BJ (cell line): ENCODE measurements around a stretch of chr1.

DNA sequence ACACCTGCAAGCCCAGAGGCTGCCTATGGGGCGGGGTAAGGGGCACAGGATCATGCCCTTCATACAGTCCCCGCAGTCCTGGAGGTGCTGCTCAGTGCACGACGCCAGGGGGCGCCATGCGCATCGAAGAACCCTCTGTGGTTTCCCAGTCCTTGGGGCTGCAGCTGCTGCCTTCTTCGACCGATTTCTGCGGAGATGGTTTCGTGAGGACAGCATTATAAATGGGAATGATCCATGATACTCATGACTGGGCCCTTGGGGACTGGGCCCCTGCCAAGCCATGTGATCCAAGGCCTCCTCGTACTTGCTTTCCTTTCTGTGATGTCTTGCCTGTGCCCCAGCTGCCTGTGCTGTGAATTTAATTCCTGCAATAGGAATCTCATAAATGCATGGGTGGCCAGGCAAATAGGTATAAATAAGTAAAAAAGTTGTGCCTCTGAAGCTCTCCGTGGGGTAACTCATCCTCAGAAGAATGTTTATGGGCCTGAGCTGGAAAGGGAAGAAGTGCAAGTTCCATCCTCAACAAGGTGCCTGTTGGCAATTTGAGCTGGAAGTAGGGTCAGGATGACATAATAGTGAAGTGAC, 37.0 kb upstream of the ARHGEF10L start:
- CAGE, long polyA plus RNA: no peak
- RRBS: no CpG with 5 or more reads among the region's 13 CpGs

GRCh38 chr1:17516563-17517269, 22.8 kb upstream of the ARHGEF10L start:
- CAGE, long polyA plus RNA: no peak
- RRBS: no CpG with 5 or more reads among the region's 9 CpGs

DNA sequence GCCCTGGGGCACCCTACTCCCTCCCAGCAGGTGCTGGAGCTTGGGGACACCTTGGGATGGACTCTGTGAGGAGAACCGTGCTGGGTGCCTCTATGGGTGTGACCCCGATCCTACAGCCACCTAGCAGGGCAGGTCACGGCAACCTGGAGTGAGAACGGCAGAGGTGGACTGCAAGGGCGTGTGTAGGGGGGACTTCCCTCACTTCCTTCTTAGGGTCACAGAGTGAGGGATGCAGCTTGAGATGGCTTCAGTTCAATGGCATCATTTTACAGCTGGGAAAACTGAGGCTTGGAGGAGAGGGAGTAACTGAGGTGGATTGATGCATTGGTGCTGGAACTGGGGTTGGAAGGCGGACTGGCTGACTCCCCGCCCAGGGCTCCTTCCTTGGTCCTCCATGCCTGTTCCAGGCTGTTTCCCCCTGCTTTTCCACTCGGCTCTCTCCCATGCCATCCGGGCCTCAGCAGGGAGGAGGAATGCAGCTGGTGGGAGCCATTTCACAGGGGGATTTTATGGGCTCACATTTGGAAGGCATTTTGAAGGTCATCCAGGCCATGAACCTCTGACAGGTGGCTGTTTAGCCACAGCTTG, 18.8 kb upstream of the ARHGEF10L start:
- CAGE, long polyA plus RNA: no peak
- RRBS: no CpG with 5 or more reads among the region's 9 CpGs

DNA sequence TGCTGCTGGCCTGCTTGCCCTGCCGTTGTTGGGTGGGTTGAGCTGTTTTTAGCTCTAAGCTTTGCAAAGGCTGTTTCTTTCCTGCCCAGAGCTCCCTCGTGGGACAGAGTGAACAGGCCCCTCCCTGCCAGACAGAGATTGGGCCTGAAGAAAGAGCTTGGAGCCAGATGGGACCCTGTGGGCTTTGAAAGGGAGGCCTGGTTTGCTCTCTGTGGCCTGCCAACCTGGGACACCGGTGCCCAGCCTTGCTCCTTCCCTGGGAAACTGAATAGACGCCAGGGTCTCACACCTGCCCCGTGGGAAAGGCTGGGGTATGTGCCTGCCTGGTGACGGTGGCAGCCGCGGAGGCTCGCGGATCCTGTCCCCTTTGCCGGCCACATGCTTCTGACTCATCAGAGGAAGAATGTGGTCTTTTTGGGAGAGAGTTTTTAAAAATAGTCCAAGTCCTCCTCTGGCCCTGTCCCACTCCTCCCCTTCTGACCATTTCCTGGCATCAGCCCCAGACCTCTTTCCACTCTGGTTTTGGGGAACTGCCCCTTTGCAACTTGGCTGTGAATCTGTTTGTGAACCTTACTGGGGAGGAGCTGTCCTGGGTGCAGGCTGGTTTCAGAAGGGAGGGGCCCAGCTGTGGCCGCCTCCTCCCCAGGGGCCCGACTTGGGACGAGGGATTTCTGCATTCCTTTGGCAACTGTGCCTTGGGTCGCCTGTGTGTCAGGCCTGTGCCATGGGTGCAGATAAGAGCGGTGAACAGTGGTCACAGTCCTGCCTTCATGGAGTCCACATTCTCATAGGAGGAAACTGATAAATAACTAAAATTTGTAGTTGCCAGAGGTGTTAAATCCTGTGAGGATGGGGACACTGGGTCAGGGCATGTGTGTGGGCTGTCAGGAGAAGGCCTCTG, 30.2 kb downstream of the ARHGEF10L start:
- CAGE, long polyA plus RNA: no peak
- RRBS: no CpG with 5 or more reads among the region's 16 CpGs

- CAGE, long polyA plus RNA: no peak
- RRBS: no CpG with 5 or more reads among the region's 3 CpGs
These were observed 43.6 kb downstream of the ARHGEF10L start for GRCh38 chr1:17583238-17583440.

GRCh38 chr1:17891104-17891671, 136.1 kb downstream of the ACTL8 start:
- CAGE, long polyA plus RNA: no peak
- RRBS: no CpG with 5 or more reads among the region's 9 CpGs

GRCh38 chr1:18108790-18109411, 1.3 kb downstream of the IGSF21 start:
- CAGE, long polyA plus RNA: no peak
- RRBS: 3% methylated on average over 9 of the region's 38 CpGs

- CAGE, long polyA plus RNA: no peak
- RRBS: 2% methylated on average over 30 of the region's 73 CpGs
These were observed 2.4 kb downstream of the IGSF21 start for GRCh38 chr1:18109608-18110849.

DNA sequence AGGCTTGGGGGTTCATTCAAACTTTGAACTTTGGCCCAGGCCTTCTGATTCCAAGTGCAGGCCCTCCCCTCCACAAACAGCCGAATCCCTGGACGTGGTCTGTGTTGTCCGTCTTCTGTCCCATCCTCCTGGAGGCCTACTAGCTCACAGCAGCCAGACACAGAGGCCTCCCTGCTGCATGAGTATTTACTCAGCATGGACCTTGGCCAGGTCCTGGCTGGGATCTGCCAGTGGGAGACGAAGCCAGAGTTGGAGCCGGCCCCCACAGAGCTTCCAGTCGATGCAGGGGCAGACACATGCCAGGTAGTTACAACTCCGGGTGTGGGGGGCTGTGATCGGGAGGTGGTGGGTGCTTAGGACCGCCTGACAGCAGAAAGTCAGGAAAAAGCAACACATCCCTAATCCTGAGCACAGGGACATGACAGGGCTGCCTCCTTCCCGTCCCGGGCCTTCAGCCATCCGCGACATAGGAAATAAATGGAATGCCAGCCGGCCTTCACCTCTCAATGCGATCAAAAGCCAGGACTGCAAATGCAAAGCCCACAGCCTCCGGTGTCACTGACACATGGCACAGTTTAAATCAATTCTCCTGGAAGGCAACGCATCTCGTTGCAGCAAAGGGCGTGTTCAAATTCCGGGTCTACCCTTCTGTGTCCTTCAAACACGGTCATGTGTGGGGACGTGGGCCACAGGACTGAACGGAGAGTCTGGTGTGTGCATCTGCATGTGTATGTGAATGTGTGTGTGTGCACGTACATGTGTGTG, 7.3 kb downstream of the IFFO2 start:
- CAGE, long polyA plus RNA: no peak
- RRBS: 19% methylated on average over 9 of the region's 24 CpGs

DNA sequence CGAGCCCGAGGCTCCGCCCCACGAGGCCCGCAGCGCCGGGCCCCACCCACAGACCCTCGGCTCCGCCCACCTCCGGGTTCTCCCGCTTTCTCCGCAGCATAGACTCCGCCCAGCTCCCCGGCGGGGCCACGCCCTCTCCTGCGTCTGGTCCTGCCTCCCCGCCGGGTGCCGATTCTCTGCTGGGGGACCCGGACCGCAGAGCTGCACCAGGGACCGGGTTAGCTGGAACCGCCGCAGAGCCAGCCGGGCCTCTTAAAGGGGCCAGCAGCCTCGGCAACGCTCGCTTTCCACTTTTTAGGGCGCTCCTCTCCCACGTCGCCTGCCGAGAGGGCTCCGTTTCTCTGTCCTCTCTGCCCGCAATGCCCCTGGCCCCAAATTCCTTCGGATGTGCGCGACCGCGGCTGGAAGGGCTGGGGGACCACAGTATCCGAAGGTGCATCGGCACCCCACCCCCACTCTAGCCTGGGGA, 325 bp upstream of the IFFO2 start:
- CAGE, long polyA plus RNA: no peak
- RRBS: 1% methylated on average over 13 of the region's 42 CpGs

- CAGE, long polyA plus RNA: no peak
- RRBS: no CpG with 5 or more reads among the region's 11 CpGs
These were observed 98.6 kb upstream of the IFFO2 start for GRCh38 chr1:19055054-19055466.

GRCh38 chr1:19076671-19077448, 120.4 kb upstream of the IFFO2 start:
- CAGE, long polyA plus RNA: no peak
- RRBS: 95% methylated on average over 4 of the region's 24 CpGs

GRCh38 chr1:19092509-19093244, 117.4 kb downstream of the UBR4 start:
- CAGE, long polyA plus RNA: no peak
- RRBS: no CpG with 5 or more reads among the region's 9 CpGs

DNA sequence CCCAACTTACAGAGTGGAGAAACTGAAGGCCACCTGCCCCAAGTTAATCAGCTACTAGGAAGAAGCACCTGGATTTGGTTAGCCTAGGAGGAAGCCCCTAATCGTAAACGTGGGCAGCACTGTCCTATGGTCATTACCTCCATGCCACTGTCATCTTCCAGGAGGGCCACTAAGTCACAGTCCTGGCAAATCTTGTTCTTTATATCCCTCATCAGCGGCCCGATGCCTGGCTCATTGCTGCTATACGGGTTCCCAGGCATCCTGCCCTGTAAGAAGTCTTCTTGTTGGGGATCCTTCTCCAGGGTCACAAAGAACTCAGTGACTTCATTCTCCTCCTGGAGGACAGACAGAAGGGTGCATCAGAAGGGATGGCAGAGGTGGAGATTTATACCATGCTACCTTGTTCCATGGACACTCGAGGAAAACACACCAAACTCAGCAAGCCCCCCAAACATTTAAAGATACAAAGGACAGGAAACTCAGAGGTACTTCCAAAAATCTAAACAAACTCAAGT, 109.8 kb downstream of the UBR4 start:
- CAGE, long polyA plus RNA: no peak
- RRBS: no CpG with 5 or more reads among the region's 6 CpGs

DNA sequence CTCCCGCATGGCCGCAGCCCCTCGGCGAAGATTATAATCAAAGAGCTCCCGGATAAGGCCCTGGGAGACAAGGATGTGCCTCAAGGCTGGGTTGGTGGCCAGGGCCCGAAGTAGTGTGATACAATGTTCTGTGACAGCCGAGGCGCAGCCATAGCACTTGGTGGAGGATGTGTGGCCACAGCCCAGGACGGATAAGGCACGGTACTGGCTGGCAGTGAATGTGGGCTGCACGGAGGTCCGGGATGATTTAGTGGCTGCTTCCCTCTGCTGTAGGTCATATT, 97.6 kb downstream of the UBR4 start:
- CAGE, long polyA plus RNA: no peak
- RRBS: no CpG with 5 or more reads among the region's 12 CpGs

DNA sequence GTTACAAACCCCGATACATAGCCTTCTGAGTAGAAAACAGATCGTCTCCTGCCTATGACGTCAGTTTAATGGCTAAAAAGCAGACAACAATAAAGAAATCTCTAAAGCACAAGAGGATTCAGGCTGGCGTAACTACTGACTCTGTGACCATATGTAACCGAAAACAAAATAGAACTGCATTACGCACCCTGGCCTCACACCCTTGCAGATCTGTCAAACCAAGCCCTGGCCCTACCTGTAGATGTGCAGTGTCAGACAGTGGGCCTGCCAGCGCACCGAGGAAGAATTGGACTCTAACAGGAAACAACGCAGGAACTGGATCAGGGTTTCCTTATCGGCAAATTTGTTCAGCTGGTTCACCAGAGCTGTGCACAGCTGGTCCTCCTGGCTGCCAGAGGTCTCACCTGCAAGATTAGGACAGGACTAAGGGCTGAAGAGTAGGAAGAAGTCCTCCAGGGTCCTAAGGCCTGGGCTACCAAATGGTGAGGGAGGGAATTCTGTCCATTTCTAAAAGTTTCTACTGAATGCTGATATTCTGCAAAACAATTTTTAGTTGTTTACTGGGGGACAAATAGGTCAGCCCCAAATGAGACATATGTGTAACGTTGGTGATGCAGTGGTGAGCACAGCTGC, 90.0 kb downstream of the UBR4 start:
- CAGE, long polyA plus RNA: no peak
- RRBS: no CpG with 5 or more reads among the region's 11 CpGs

- CAGE, long polyA plus RNA: no peak
- RRBS: no CpG with 5 or more reads among the region's 6 CpGs
These were observed 45.4 kb downstream of the UBR4 start for GRCh38 chr1:19164788-19165029.

DNA sequence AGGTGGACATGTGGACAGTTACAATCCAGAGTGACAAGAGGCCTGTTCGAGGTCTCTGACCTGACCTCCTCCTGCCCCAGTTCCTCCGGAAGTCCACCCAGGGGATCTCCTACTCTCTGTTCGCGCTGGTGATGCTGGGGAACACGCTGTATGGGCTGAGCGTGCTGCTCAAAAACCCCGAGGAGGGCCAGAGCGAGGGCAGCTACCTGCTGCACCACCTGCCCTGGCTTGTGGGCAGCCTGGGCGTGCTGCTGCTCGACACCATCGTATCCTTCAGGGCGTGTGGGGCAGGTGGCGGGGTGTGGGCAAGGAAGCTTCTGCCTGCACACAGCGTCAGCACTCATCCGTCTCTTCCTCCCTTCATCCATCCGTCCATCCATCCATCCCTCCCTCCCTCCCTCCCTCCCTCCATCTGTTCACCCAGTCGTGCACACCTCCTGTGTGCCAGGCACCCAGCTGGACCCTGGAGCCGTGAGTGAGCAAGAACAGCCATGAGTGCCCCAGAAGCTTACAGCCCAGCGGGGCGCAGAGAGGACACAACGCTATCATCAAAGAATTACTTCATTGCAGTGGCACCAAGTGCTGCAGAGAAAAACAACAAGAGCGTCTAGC, 15.1 kb downstream of the SLC66A1 start:
- CAGE, long polyA plus RNA: no peak
- RRBS: no CpG with 5 or more reads among the region's 22 CpGs

DNA sequence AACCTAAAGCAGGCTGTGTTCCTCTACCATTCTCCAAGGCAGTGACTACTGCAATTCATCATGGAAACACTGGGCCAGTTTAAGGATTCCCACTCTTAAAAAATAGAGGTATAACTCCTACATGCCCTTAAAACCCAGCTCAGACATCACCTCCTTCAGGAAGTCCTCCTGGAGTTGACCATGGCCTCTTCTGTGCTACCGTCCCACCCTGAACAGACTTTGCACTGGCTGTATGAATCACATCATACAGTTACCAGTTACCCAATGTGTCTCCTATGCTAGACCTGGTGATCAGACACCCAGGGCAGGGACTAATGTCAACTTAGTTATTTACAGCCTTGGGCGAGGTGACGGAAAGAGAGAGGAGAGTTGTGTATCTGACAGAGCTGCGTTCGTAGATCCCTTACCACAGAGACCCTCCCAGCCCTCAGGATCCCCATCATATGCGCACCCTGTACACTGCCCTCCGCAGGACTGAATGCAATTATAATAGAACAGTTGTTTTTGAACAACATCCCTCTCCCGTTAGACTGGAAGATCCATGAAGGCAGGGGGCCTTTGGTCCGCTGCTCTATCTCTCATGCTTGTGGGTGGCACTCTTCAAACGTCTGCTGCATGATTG, 72.7 kb downstream of the SLC66A1 start:
- CAGE, long polyA plus RNA: no peak
- RRBS: no CpG with 5 or more reads among the region's 10 CpGs

DNA sequence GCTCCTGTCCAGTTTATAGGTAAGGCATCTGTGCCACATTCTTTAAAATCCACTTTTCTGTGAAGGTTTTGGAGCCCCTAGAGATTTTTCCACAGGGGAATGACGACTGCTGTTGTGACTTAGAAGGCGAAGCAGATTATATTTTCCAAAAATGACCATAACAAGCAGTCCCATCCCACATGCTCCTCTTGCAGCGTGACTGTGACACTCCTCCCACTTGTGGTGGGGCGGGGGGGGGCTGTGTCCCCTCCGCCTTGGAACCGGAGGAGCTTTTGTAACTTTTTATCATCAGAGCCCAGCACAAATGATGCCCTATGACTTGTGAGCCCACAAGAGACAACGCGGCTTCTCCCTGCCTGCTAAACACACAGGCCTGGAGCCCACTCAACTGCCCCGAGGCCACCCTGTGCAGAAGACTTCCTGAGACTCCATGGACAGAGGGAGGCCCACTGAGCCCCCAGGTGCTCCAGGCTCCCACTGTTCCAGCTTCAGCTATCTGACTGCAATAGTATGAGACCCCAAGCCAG, 59.1 kb downstream of the CAPZB start:
- CAGE, long polyA plus RNA: no peak
- RRBS: no CpG with 5 or more reads among the region's 9 CpGs